Mononuclear cell (primary cell): ENCODE results near the genes C19orf67 and PKN1.

DNA sequence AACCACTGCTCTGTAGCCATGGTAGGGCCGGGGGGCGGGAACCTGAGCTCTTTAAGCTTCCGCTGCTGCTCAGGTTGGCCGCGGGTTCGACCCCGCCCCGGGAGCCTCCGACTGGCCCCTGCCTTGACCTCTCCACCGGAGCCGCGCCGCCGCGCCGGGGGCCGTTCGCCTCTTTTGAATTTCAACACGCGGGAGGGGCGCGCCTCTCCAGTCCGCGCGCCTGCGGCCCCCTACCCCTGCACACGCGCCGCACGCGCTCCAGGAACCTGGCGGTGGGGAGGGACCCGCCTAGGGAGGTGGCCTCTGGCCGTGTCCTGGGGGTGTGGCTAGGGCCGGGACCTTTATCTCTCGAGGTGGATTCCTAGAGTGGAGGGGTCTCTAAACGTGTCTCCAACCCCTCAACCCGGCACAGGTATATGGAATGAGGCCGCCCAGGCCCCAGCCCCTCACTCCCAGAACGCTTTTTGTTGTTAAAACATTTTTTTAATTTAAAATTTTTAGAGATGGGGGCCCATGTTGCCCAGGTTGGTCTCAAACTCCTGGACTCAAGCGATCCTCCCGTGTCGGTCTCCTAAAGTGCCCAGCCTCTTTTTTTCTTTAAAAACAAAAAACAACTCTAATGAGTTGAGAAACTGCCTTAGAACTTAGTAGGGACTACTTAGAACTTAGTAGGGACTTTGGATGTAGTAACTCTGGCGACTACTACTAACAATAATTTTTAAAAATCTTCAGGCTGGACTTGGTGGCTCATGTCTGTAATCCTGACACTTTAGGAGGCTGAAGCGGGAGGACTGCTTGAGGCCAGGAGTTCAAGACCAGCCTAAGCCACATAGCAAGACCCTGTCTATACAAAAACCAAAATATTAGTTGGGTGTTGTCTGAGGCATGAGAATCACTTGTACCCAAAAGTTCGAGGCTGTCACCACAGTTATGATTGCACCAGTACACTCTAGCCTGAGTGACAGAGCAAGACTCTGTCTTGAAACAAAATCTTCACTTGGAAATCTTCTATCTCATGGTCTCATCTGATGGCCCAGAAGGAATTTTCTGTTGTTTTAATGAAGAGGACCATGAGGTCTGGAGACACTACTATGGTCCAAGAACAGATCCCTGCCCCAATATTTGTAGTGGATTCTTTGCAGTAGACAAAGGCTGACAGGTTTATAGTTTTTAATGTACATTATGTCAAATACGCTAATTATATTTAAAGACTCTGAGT is at the start of gene C19orf67:
Gene C19orf67 (minus strand): TSS at position 176 of the 1,219 bp plus-strand sequence.
- RRBS: 86% methylated on average over 12 of the region's 47 CpGs

GRCh38 chr19:14092066-14092872 is 6.7 kb upstream of the C19orf67 start:
- RRBS: no CpG with 5 or more reads among the region's 15 CpGs

DNA sequence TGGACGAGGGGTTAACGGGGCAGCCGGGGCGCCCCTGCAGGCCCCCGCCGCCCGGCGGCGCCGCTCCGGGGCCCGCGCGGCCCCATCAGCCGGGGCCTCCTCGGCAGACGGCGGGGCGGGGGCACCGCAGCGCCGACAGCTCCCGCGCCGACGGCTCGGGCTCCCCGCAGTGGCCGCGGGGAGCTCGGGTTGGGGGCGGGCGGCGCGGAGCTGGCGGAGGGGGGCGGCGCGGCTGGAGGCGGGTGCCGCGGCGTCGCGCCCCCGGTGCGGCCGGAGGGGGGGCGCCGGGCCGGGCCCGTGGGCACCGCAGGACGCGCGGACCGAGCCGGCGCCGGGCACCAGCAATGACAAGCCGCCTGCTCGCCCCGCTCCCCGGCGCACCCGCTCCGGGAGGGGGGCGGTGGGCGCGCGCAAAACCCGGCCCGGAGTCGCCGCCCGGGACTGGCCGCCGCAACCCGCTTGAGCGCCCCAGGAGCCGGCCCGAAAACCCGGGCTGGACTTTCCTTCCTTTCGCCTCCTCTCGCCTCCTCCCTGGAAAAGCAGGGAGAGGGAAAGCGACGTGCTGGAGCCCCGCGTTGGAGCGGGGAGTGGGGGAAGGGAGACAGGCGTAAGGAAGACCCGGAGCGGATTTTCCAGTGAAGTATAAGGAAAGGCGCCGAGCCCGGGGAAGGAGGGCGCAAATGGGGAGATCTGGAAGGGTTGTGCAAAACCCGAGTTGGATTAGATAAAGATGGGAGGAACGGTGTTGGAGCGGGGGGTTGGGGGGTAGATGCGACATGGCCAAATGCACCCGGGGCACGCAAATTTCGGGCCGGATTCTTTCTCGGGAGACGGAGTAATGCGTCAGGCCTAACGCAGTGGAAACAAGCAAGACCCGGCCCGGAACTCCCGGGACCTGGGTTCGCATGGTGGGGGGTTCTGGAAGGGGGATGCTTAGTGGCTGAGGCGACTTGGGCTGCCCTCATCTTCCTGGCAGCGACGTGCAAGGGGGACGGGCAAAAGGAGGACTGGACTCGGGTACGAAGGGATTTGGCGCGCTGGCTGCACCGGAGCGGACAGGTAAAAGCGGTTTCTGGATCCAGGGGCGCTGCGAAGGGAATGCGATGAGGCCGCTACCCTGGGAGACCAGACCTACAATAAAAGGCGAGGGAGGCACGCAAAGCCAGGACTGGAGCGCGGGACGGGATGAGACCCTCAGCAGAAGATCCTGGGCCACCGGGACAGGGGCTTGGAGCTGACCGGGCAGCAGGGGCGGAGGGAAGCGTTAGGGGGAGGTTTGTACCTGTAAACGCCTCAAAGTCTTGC is 945 bp upstream of the ADGRL1 start:
- RRBS: 9% methylated on average over 11 of the region's 138 CpGs

- RRBS: 0% methylated on average over 2 of the region's 50 CpGs
Measured at GRCh38 chr19:14248904-14250241, 43.4 kb upstream of the ADGRL1 start.

DNA sequence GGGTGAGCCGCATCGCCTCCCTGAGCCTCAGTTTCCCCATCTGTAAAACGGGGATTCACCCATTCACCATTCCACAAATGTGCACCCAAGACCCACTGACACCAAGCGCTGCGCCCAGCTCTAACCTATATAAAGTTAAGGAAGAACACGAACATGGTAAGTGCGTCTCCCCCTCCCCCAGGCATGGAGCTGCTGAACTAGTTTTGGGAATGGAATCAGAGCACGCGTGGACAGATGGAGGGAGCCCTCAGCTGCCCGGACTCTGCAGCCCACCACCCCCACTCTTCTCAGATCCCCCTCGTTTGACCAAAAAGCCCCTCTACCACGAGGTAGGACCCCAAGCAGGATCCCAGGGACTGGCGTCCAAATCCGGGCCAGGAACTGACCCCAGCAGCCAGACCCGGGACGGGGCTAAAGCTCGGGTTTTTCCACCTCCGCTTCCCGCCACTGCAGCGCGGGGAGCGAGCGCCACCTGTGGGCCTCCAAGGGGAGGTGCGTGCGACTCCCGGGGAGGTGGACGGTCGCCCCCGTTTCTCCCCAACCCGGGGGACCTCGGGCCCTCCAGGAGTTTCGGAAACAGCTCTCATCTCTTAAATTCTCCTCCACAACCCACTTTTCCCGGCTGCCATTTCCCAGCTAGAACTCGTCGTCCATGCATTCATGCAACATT is 32.9 kb upstream of the ADGRE5 start:
- RRBS: 3% methylated on average over 10 of the region's 35 CpGs

GRCh38 chr19:14369442-14370142 is 11.7 kb upstream of the ADGRE5 start:
- RRBS: no CpG with 5 or more reads among the region's 19 CpGs

GRCh38 chr19:14370143-14370852 is 10.9 kb upstream of the ADGRE5 start:
- RRBS: no CpG with 5 or more reads among the region's 17 CpGs

GRCh38 chr19:14395200-14396251 is 14.3 kb downstream of the ADGRE5 start:
- RRBS: no CpG with 5 or more reads among the region's 26 CpGs

- RRBS: 88% methylated on average over 12 of the region's 29 CpGs
Measured at GRCh38 chr19:14409009-14409618, 10.0 kb downstream of the DDX39A start.

GRCh38 chr19:14413287-14414493 is 5.5 kb downstream of the DDX39A start:
- RRBS: no CpG with 5 or more reads among the region's 11 CpGs

DNA sequence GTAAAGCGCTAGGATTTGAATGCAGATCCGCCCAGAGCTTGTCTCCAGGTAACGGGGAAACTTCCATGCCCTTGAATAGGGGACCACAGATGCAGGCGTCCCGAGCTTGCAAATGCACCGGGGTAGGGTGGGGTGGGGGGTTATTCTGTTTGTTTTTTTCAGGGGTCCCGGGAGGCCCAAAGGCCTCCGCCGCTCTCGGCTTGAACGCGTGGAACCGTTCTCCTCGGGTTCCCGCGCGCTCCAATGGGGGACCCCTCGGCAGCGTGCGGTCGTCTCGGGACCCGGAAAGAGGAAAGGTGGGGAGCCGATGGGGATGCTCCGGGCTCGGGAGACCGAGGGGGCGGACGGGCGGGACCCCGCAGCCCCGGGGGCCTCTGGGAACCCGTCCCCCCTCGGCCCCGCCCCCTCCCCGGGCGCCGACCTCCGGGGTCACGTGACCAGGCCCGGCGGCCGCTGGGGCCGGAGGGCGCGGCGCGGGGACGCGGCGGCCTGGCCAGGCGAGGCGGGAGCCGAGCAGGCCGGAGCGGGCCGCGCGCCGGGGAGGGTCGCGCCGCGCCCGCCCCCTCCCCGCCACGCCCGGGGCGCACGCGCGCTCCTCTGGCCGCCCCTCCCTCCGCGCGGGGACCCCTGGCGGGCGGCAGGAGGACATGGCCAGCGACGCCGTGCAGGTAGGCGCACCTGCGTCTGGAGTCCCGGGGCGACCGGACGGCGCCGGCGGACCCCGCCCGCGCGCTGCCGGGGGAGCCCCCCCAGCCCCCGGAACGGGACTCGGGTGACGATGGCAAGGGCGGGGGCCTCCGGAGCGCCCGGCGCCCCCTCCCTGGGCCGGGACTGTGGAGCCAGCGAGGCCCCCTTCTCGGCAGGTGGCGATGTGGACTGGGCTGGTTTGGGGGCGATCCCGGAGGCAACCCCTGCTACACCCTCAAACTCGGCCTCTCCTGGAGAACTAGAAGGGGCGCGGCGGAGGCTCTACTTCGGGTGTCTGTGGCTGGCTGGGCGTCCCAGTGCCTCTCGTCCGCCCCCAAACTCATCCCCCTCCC is at the start of gene PKN1:
Gene PKN1 (plus strand): TSS at position 432 of the 1,040 bp plus-strand sequence.
- RRBS: 2% methylated on average over 65 of the region's 118 CpGs

DNA sequence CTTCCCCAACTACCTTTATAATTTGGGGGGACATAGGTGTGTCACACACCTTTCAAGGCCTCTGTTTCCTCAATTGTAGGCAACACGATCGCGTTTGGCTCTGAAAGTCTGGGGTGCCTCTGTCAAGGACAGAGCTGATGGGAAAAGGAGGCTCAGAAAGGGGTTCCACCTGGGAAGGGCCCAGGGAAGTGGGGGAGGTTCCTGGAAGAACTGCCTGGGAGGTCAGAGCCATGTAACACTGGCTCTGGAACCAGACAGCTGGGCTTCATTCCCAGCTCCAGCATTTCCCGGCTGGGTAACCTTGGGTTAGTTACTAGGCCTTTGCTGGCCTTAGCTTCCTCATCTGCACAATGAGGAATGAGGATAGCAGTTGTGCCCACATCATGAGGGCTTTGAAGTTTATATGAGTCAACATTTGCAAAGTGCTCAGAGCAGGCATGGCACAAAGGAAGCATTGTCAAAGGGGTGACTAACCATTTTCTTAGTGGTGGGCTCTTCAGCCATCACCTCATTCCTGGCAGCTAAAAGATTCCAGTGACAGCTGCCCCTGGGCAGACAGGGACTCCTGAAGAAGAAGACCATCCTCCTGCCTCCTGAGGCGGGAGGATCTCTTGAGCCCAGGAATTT is 1.7 kb upstream of the DNAJB1 start:
- RRBS: no CpG with 5 or more reads among the region's 5 CpGs

- RRBS: no CpG with 5 or more reads among the region's 25 CpGs
Measured at GRCh38 chr19:14565443-14565830, 6.4 kb downstream of the NDUFB7 start.

DNA sequence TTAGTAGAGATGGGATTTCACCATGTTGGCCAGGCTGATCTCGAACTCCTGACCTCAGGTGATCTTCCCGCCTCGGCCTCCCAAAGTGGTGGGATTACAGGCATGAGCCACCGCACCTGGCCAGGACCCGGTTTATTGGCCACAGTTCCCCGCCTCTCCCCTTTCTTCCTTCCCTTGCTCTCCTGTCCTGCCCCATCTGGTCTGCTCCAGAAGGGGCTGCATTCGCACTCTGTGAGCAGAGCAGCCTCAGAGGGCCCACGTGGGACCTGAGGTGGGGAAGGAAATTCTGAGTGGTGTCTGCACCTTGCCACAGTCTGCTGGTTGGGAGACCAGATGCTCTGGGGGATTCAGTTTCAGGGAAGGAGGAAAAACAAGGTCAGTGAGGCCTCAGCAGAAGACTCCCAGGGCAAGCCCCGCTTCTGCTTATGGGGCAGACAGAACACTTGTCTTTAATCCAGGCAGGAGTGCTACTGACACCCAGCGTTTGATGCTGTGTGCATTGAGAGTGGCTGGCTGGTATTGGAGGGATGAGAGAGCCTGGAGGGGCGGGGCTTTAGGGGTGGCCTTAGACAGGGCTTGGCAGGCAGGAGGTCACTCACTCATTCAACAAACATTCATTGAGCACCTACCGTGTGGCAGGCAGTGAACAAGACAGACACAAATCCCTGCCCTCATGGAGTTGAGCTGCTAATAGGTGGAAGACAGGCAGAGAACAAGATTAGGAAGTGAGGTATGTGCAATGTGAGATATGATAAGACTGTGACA is 5.0 kb upstream of the CLEC17A start:
- RRBS: no CpG with 5 or more reads among the region's 12 CpGs

DNA sequence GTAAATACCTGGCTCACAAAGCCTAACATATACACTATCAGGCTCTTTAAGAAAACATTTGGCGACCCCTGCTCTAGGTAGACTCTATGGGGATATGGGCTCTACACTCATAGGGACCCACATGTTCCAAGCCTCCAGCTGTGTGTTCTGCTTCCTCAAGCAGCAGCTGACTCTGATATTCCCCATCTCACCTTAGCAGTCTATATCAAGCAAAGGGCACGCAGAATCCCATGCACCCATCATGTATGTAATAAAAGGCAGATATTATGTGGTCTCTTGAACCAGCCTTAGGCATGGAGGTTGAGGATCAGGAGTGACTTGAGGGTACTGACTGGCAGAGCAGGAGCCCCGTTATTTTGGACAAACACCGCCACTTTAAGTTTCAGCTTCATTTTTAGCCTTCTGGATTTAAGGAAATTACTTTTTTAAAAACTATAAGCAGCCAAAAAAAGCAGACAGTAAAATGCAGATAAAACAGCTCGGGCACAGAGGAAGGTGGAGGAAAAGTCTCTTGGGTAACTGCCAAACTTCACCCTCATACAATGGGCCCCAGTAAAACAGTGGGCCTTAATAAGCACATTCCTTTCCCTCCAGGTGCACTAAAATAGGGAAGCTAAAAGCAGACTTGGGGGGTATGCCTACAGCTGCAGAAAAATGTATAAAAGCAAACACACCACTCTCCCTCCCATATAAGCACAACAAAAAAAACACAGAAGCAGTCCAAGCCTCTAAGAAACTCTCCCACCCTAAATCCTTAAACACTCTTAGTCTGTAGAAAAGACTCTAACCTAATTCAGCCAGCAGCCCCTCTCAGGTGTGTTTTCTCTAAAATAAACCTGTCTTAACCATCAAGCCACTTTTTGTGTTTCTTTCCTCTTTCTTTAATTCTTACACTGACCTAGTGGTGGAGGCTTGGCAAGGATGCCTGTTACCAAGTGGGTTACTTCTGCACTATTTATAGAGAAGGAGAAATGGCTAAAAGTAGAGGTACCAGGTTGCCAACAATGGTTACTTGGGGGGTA is 43.4 kb downstream of the ZNF333 start:
- RRBS: no CpG with 5 or more reads among the region's 5 CpGs

DNA sequence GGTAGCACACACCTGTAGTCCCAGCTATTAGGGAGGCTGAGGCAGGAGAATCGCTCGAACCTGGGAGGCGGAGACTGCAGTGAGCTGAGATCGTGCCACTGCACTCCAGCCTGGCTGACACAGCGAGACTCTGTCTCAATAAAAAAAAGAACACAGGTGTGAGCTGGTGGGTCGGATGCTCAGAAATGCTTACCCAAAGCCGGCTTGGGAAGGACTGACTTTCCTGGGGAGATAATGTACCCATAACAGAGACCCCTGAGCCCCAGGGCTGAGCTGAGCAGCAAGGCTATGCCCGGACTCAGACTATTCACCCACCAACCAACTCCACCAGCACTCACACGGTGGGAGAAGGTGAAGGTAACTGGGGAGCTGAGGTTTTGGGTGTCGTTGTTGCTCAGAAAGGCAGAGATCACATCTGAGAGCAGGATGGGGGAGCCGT is 23.0 kb downstream of the ADGRE2 start:
- RRBS: 93% methylated on average over 2 of the region's 11 CpGs

GRCh38 chr19:14784734-14785060 is 6.3 kb upstream of the ADGRE2 start:
- RRBS: no CpG with 5 or more reads among the region's 9 CpGs

- RRBS: no CpG with 5 or more reads among the region's 8 CpGs
Measured at GRCh38 chr19:15267377-15268111, 35.3 kb upstream of the EPHX3 start.

GRCh38 chr19:15358312-15359337 is 21.0 kb downstream of the AKAP8 start:
- RRBS: no CpG with 5 or more reads among the region's 10 CpGs

GRCh38 chr19:15466929-15467480 is 2.7 kb upstream of the RASAL3 start:
- RRBS: no CpG with 5 or more reads among the region's 7 CpGs